Measurements from ENCODE around the genes LY75, COBLL1, SCN3A, SCN2A and GALNT3.

DNA sequence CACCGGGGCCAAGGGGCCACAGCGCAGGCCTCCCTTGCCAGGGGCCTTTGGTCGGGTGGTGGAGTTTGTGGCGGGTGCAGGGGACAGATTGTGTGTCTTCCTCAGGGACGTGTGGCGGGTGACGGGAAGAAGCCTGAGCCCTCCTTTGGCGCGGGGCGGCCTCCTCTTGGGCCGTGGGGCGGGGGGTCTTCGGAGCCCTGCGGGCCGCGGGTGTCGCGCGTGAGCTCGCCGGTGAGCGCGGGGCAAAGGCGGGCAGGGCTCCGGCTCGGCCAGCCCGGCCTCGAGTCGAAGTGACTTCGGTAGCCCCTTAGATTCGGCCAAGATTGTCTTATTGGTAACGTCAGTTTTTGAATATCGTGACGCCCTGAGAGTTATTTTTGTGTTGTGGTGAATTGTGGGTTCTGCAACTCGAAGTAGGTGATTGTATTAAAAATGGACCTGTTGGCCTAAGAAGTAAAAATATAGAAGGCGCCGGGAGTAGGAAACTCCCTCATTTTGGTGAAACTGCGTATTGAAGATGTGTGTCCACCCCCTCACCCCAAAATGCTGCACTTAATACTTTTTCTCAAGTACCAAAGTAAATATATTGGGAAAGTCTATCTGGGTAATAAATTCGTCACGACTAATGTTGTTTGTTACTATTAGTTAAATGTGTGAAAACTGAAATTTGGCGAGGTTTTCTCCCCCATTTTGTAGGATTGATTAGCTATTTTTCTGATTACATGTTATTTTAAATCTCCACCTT, 673 bp downstream of the MARCHF7 start:
- PRO-cap = no peak
- RAMPAGE, long total RNA, 2 experiments = no peak in any of the 2 experiments

DNA sequence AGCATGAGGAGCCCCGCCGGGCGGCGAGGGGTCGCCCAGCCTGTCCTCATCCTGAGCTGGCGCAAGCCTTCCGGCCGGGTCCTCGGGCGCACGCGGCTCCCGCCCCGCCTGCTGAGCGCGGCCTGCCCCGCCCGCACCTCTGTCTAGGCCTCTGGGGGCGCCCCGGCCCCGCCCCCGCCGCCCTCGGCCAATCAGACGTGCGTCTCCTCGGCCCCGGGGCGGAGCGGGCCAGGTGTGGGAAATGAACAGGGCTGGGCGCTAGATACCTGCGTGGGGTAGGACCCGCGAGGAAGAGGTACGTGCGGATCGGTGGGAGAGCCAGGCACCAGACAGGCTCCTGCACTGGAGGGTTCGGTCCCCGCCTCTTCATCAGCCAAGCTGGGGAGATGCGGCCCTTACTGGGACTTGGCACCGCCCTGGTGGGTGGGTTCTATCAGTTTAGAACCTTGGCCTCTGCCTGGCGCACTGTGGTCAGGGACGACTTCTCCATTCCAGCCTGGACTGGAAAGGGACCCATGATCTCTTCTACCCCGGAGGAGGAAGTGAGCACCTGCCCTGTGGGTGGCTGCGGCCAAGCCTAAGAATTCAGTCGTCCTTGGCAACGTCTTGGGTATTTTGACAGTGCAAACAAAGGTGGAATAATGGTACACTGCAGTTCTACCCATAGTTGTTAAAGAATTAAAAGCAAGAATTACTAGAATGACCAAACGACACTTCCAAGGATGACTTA, at the start of gene LY75:
LY75 (minus strand) TSS at position 124 of the 730 bp plus-strand sequence.
- PRO-cap = no peak
- RAMPAGE, long total RNA, 2 experiments = start-site peak on the minus strand in 1 of 2 experiments, centred at position 96 of the sequence, 25 reads per replicate

DNA sequence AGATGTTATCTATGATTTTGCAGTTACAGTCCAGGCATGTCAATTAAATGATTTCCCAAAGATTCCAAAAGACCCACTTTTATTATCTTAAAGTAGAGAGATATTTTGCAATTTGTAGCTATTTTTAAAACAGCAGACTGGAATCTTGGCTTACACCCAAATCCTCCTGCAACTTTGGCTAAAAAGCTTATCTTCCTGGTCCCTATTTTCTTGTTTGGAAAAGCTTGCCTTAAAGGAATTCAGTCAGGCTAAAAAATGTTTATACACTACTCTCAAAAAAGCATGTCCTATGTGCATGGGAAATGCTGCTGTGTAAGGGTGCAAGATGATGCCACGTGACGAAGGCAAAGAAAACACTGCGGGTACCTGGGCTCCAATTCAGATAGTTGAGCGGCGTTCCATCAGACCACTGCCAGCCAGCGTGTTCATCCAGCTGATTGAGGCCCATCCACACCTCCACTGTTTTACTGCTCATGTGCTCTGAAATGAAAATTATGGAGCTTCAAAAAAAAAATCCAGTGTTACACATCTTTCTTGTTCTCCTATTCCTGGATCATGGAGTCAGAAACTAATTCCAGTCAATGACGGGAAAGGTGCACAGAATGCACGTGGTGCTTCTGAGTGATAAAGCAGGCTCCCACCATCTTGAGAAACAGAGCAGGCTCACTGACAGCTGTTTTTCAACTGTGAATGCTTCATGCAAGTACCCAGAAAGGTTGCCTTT, 33.8 kb downstream of the PLA2R1 start:
- PRO-cap = no peak
- RAMPAGE, long total RNA, 2 experiments = no peak in any of the 2 experiments

GRCh38 chr2:160253706-160253999, 53.6 kb upstream of the ITGB6 start:
- PRO-cap = no peak
- RAMPAGE, long total RNA, 2 experiments = start-site peak on the minus strand in 1 of 2 experiments, at chr2:160253807-160253880 at its widest, 12 reads per replicate

DNA sequence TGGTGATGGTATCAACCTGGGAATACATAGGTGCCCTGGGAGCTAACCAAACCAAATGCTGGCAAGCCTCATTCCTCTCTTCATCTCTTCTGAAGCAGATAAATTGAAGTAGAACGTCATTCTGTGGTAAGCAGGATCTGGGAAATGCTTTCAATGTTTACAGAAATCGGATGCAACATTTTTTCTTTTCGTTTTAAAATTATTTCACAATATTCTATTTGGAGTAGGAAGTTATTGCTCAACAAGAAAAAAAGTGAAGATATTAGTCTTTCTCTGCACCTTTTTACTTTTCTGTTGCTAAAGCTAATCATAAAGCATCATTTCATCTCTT, 114.2 kb downstream of the RBMS1 start:
- PRO-cap = no peak
- RAMPAGE, long total RNA, 2 experiments = no peak in any of the 2 experiments

DNA sequence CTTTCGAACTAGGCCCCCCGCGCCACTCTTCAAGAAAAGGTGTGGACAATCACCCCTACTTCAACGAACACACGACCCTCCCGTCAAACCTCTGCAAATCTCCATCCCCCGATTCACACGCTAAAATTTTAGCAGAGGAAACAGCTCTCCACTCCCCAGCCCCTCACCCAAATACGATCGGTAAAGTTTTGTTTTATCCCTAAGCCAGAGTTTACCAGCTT, 85.4 kb downstream of the RBMS1 start:
- PRO-cap = unidirectional peak, minus-strand start at position 29 of the sequence
- RAMPAGE, long total RNA, 2 experiments = no peak in any of the 2 experiments

DNA sequence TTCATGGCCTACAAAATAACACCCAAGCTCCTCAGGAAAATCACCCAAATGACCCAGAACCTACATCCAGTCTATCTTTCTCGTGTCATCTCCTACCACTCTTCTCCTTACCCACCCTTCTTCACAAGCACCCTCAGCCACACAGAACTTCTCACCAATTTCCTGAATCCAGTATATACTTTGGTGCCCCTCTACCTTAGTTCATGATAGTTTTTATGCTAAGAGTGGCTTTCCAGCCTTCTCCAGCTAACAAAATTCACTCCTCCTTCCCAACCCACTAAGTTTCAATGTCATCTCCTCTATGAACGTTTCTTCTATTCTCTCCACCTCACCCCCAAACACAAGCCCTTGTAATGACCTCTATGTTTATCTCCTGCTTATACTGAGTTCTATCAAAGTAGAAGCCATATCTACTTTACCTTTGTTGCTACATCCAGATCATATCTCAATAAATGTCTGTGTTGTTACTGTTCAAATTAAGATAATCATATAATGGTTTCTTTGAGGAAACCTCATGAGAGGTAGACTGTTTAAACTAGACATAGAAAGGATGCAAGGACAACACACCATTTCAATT, 39.8 kb downstream of the RBMS1 start:
- PRO-cap = no peak
- RAMPAGE, long total RNA, 2 experiments = no peak in any of the 2 experiments

GRCh38 chr2:161244379-161245234, 63.6 kb upstream of the PSMD14 start:
- PRO-cap = bidirectional peak, plus-strand start at chr2:161244739, minus-strand start at chr2:161244632
- RAMPAGE, long total RNA, 2 experiments = start-site peak on the plus strand in 1 of 2 experiments, at chr2:161244716-161244828 at its widest, 17 reads per replicate

GRCh38 chr2:161341157-161341576, 32.9 kb downstream of the PSMD14 start:
- PRO-cap = unidirectional peak, minus-strand start at chr2:161341357
- RAMPAGE, long total RNA, 2 experiments = no peak in any of the 2 experiments

DNA sequence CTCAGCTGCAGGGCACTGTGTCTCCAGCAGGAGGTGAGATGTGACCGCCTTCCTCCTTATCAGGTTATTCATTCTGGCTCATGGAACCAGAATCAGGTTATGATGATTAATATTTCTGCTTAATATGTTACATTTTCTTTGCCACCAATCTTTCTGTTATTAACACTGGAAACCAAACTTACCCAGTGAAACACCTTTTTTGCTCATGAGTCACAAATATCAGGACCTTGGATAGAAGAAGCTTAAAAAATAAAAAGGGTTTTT, 85.4 kb downstream of the DPP4 start:
- PRO-cap = no peak
- RAMPAGE, long total RNA, 2 experiments = no peak in any of the 2 experiments

DNA sequence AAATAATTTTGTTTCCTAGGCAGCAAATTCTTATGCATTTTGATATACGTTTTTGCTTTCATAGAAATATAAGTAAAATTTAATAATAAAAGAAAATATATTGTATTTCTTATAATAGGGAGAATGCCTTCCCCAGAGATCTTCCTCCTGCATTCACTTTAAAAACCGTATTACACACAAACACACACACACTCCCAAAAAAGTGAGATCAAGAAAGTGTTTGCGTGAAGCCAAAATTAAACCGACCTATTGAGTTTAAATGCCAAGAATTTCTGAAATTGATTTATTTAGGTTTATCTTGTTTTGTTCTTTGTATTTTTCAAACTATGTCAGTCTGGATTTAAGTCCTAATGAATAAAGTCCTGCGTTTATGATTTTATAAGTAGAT, 21.5 kb downstream of the IFIH1 start:
- PRO-cap = no peak
- RAMPAGE, long total RNA, 2 experiments = no peak in any of the 2 experiments

- PRO-cap = unidirectional peak, plus-strand start at chr2:162318031; unidirectional peak, plus-strand start at chr2:162318097; bidirectional peak, plus-strand start at chr2:162318319, minus-strand start at chr2:162318174
- RAMPAGE, long total RNA, 2 experiments = no peak in any of the 2 experiments
Observed at GRCh38 chr2:162317642-162318371, 677 bp downstream of the IFIH1 start.

- PRO-cap = no peak
- RAMPAGE, long total RNA, 2 experiments = no peak in any of the 2 experiments
Observed at GRCh38 chr2:162732126-162732646, 106.4 kb downstream of the KCNH7 start.

GRCh38 chr2:162768540-162769059, 70.0 kb downstream of the KCNH7 start:
- PRO-cap = no peak
- RAMPAGE, long total RNA, 2 experiments = no peak in any of the 2 experiments

- PRO-cap = no peak
- RAMPAGE, long total RNA, 2 experiments = no peak in any of the 2 experiments
Observed at GRCh38 chr2:164151620-164152014, 415.8 kb upstream of the FIGN start.

DNA sequence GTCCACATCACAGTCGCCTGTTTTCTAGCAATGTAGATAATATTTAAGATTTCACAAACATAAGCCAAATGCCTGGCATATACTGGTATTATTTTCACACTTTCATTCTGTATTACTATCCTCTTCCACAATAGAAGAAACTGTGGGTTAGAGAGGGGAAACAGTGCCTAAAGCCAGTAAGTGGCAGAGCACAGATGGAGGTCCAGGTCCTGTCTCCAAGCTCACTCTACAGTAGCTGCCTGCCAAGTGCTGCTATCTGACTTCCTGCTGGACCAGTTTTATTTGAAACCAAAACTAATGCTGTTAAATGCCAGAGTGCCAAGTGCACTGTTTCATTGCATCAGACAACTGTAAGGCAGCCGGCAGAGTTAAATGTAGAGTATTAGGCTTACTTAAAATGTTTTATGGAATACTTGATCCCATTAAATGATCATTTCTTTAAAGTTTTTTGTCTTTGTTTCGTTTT, 15.2 kb downstream of the COBLL1 start:
- PRO-cap = bidirectional peak, plus-strand start at position 306 of the sequence, minus-strand start at position 228 of the sequence
- RAMPAGE, long total RNA, 2 experiments = no peak in any of the 2 experiments

DNA sequence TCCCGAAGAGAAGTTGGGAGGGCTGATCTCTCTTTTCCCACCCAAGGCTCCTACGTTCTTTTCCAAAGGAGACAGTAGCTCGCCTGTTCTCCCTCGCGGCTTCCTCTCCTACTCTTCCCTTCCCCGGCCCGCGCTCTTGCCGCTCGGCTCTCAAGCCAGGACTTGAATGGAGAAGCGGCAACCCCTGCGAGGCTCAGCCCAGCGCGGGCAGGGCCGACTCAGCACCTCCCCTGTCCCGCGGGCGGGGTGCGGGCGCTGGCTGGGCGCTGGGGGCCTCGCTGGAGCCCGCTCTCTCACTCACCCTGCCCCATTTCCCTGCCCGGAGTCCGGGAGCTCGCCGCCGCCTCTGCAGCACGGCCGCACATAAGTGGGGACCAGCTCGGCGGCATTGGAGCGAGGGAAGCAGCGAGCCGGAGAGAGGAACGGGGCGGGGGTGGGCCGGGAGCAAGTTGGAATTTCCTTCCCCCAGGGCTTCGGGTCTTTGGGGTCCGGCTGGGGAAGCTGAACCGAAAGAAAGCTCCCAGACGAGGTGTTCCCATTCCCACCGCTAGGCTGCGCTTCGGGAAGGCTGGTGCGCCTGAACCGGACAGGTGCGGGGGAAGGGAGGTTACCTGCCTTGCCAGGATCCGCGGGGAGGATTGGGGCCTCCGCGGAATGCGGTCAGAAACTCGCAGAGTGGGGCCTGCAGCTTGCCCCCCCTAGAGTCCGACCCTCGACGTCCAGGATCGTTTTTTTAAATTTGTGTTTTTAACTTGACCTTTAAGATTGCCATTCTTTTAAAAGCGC, at the start of gene COBLL1:
COBLL1 (minus strand) TSS at position 168 of the 786 bp plus-strand sequence.
- PRO-cap = bidirectional peak, plus-strand start at position 318 of the sequence, minus-strand start at position 164 of the sequence
- RAMPAGE, long total RNA, 2 experiments = start-site peak on the plus strand in 1 of 2 experiments, centred at position 298 of the sequence, 5 reads per replicate; start-site peak on the minus strand in 1 of 2 experiments, centred at positions 168 to 400 of the sequence, 17 to 56 reads per replicate

- PRO-cap = no peak
- RAMPAGE, long total RNA, 2 experiments = start-site peak on the minus strand in 2 of 2 experiments, at chr2:165204050-165204094 at its widest, 7 to 12 reads per replicate
Observed at GRCh38 chr2:165203738-165204260, at the start of gene SCN3A. SCN3A (minus strand) TSS chr2:165204050.

GRCh38 chr2:165239238-165239737, at the start of gene SCN2A:
SCN2A (plus strand) TSS chr2:165239414.
- PRO-cap = no peak
- RAMPAGE, long total RNA, 2 experiments = start-site peak on the plus strand in 1 of 2 experiments, at chr2:165239407-165239457 at its widest, 5 reads per replicate

DNA sequence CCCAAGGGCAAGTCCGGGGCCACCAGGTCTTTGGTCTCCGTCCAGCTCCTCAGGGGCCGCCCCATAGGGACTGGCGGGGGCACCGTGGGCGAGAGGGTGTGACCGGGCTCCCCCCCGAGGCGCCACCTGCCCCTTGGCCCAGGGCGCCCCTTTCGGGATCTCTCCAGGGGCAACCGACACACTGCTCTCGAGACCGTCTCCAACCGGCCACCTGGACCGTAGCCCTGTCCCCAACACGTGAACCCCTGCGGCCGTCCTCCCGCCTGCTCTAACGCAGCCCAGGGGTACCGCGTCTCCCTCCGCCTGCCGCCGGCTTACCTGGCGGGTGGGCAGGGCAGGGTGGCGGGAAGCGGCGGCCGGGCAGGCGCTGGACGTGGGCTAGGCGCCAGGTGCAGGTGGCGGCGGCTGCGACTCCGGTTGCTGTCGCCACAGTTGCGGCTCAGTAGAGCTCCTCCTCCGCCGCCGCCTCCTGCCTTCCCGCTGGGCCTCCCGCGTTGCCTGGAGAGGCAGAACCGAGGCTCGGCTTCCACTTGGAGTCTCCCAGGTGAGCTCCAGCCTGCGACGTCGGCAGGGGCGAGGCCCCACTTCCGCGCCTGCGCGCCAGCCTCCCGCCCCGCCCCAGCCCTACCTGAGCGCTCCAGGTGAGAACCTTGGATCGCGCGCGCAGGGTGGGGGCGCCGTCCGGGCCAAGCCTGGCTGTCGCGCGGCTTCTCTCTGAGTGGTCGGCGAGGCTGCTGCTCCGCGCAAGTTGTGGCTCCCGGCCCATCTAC, at the start of gene GALNT3:
GALNT3 (minus strand) TSS at position 551 of the 770 bp plus-strand sequence.
- PRO-cap = bidirectional peak, plus-strand start at position 644 of the sequence, minus-strand start at position 500 of the sequence
- RAMPAGE, long total RNA, 2 experiments = start-site peak on the plus strand in 1 of 2 experiments, centred at position 616 of the sequence, 7 reads per replicate; start-site peak on the minus strand in 1 of 2 experiments, centred at position 516 of the sequence, 56 reads per replicate